Measurements from ENCODE around the genes ACVR2B and TTC21A.

- RAMPAGE, long total RNA: no peak
- RRBS: no CpG with 5 or more reads among the region's 4 CpGs
Observed at GRCh38 chr3:37341441-37341944, 98.4 kb downstream of the GOLGA4 start.

- RAMPAGE, long total RNA: no peak
- RRBS: no CpG with 5 or more reads among the region's 6 CpGs
Observed at GRCh38 chr3:37822626-37823161, 39.0 kb upstream of the CTDSPL start.

GRCh38 chr3:37898464-37899777, 37.2 kb downstream of the CTDSPL start:
- RAMPAGE, long total RNA: no peak
- RRBS: no CpG with 5 or more reads among the region's 5 CpGs

DNA sequence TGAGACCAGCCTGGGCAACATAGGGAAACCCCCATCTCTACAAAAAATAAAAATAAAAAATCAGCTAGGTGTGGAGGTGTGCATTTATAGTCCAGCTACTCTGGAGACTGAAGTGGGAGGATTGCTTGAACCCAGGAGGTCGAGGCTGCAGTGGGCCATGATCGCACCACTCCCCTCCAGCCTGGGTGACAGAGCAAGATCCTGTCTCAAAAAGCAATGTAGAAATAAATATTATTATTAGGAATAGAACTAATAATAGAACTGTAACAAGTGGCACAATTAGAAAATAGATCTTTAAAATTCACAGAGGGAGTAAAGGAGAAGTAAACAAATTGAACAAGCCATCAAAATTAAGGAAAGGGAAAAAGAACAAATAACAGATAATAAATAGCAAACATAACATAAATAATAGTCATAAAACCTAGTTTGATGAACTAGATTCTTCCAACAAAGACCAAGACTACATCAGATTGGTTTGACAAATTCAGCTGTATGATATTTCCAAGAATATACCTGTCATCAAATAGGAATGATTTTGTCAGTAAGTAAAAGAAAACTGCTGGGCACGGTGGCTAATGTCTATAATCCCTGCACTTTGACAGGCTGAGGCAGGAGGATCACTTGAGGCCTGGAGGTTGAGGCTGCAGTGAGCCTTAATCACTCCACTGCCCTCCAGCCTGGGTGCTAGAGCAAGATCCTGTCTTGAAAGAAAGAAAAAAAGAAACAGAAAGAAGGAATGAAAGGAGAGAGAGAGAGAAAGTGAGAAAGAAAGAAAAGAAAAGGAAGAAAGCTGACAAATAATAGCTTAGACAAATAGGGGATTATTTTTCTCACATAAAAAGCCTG, 38.9 kb upstream of the VILL start:
- RAMPAGE, long total RNA: no peak
- RRBS: no CpG with 5 or more reads among the region's 3 CpGs

DNA sequence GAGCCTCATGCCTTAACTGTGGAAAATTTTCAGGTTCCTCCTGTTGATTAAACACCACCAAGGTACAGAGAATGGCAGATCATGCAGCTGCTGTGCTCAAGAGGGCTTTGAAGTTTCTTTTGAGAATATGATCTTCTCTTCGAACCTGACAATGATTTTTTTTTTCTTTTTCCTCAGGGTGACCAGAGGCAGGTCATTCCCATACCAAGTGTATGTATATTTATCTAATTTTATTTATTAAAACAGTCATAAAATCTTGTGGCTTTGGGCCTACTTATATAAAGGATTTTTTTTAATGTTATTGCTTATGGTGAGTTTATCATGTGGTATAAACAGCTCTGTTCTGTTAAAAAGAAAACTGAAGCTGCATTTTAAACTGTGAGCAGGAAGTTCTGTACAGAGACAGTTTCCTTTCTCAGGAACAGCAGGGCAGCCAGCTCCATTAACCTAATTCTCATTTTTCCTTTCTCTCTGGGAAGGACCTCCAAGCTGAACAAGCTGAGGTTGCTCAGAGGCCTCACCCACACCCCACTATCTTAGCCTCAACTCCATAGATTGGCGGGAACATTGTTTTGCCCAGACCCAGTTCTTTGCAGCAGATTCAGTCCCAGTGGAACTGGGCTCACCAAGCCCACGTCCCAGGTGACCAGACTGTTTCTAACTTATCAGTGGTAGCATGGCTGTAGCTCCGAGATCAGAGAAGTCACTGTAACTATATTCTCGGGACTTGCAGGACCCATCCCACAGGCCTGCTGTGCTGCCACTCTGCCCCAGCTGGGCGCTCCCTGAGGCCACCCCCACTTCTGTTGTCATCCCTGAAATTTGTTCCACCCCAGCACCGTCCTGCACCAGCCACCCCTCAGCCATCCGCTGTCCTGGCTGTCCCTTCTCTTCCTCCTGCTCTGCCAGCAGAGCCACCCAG, 33.4 kb upstream of the VILL start:
- RAMPAGE, long total RNA: no peak
- RRBS: no CpG with 5 or more reads among the region's 8 CpGs

DNA sequence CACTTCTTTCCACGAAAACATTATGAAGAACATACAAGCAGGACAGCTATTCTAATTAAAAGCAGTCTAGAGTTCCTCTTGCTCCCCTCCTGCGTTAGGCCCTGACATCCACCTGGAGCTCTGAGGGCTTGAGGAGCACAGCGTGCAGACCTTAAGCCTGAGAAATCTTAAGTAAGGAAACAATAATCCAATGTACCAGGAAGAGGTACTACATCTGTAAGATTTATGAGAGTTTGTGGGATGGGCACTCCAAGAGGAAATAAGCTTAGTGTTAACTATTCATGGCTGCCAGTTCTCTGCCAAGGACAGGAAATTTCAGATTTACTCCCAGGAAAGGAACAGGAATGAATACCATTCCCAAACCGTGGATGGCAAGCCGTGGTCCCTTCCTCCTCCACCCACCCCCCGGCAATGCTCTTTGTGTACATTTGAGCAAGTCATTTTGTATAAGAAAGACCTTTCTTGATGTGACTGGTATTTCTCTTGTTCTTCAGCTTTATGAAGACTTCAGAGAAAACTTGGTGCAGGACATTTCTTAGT, 28.9 kb upstream of the VILL start:
- RAMPAGE, long total RNA: no peak
- RRBS: no CpG with 5 or more reads among the region's 6 CpGs

- RAMPAGE, long total RNA: no peak
- RRBS: no CpG with 5 or more reads among the region's 6 CpGs
Observed at GRCh38 chr3:37993341-37993762, 2.8 kb downstream of the VILL start.

DNA sequence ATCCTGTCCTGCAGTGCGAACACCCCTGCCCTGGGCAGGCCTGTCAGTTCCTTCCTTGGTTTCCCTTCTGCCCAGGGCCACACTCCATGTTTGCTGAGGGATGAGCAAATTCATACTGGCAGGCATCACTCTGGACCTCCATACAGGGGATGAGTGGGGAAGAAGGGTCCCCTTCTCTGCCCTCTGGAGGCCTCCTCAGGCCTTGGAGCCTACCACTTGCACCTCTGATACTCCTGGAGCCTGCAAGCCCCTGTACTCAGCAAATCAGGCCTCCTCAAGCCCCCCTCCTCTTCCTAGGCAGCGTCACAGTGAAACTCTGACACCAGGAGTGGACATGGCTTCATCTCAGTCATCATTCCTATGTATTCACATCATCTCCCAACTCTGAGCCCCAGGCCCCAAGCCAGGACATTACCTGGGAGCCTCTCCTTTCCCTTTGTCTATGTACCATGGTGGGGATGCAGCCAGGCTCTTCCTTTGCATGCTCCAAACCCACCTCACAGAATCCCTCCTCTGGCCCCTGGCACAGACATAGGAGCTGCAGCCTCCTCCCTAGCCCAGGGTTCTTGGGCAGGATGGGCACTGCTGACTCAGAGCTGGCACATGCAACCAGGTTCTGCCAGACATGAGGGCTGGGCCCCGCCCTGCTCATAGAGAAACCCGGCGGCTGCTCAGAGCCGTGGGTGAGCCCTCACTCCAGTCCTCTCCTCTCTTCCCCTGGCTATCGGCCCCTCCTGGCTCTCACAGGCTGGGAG, 1.6 kb upstream of the PLCD1 start:
- RAMPAGE, long total RNA: no peak
- RRBS: no CpG with 5 or more reads among the region's 7 CpGs

DNA sequence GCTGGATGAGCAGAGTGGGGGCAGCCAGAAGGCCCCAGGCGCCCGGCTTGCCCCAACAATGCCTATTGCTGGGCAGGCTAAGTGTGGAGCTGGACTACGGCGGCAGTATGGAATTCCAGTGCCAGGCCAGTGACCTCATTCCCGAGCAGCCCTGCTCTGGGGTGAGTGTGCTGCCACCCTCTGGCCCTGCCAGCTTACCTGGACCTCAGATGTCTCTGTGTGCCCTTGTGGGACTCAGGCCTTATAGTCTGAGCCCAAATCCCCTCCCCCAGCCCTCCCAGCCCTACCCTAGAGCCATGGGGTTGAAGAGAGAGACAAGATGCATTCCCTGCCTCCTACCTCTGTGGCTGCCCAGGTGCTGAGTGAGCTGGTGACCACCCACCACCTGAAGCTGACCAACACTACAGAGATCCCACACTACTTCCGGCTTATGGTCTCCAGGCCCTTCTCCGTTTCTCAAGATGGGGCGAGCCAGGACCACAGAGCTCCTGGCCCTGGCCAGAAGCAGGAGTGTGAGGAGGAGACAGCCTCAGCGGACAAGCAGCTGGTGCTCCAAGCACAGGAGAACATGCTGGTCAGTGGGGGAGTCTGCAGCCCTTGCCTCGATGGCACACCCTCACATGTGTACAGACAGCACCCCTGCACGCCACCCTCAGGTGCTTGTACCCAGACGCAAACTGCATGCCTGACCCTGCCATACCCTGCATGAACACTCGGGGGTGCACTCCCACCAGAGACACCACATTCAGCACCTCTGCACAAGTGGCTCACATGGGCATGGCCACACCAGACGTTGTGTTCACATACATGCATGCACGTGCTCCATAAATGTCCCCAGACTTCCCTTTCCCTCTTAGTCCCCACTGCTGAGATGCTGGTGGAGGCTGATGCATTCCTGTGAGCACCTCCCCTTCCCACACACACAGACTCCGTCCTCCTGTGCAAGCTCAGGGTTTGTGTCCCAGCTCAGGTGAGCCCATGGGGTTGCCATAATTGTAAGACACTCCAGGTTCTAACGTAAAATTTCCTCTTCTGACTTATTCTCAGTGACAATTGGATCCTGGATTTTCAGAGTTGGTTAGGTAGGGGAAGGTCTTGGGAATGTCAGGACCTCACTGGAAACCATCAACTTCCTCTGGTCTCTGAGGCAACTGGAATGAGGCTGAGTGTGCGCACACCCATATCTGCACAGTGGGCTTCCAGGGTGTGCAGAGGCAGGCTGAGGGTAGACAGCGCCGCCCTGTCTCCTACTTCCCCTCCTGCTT, 19.0 kb downstream of the ACAA1 start:
- RAMPAGE, long total RNA: no peak
- RRBS: no CpG with 5 or more reads among the region's 20 CpGs

GRCh38 chr3:38253822-38254596, 11.6 kb upstream of the SLC22A13 start:
- RAMPAGE, long total RNA: no peak
- RRBS: no CpG with 5 or more reads among the region's 6 CpGs

DNA sequence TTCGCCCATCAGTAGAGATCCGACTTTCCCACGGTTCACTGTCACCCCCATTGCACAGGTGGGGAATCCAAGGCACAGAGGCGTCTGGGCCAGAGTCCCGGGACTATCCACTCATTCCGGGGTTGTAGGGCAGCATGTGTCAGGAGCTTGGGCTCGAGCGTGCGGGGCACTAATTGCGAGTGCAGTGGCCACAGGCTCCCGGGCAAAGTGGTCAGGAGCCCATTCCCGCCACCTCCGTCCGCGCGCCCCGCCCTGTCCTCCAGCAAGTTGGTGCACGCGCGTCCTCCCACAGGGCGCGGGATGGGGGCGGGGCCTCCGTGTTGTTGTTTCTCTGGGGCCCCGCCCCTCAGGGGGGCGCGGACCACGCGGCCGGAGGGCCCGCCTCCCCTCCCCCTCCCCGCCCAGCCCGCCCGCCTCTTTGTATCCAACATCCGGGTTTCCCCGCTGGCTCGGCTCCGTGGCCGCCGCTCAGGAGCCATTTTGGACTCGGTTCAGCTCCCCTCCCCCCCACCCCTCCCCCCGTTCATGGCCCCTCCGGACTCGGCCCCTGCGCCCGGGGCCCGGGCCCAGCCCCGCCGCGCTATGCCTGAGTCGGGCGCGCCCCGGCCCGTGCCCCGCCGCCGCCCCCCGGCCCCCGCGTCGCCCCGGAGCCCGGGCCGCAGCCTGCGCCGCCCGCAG, at the start of gene ACVR2B:
Gene ACVR2B, plus strand, starts transcription at position 447 of the 678 bp plus-strand sequence.
- RAMPAGE, long total RNA: no peak
- RRBS: 2% methylated on average over 25 of the region's 68 CpGs

DNA sequence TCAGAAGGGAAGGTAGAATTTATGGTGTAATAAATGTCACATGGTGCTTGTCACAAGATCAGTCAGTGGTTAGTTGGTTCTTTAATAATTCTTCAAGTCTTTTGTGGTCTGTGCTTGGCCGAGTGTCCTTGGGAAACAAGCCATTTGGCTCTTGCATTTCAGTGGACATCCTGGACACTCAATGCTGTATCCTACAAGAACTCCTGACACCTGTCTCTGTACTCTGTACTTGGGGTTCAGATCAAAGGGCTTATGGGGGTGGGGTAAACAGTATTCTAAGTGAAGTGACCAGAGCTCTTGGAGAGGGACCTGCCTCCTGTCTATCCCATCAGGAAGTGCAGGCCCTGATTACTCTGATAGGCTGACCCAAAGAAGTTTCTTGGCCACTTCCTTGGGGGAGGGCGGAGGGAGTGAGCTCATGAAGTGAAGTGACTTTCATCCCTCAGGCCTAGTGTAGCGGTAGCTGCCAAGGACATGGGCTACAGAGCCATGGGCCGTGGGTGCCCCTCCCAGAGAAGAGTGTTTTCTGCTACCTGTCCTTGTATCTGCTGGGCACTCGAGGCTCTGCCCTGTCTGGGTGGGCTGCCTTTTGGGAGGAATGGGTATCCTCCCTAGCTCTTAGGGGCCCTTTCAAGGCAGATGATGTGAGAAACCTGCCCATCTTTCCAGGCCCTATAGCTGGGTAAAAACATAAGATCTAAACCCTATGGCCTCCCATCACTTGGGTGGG, 3.9 kb downstream of the ACVR2B start:
- RAMPAGE, long total RNA: no peak
- RRBS: no CpG with 5 or more reads among the region's 5 CpGs

DNA sequence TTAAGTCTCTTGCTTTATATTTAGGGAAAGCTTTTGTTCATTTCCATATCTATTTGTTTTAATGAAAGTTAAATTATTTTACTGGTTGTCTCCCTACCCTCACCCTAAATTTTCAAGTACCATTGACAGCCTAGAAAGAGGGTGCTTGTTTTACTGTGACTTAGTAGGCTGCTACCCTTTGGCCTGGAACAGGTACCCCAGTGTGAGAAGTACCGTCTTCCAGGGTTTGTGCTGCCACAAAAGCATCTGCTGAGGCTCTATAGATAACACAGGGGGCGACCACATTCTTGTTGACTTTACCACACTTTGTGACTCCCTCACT, 23.4 kb downstream of the EXOG start:
- RAMPAGE, long total RNA: no peak
- RRBS: no CpG with 5 or more reads among the region's 2 CpGs

- RAMPAGE, long total RNA: no peak
- RRBS: no CpG with 5 or more reads among the region's 14 CpGs
Observed at GRCh38 chr3:38533106-38533823, 37.1 kb downstream of the EXOG start.

- RAMPAGE, long total RNA: no peak
- RRBS: no CpG with 5 or more reads among the region's 9 CpGs
Observed at GRCh38 chr3:39052649-39052928, 773 bp downstream of the WDR48 start.

DNA sequence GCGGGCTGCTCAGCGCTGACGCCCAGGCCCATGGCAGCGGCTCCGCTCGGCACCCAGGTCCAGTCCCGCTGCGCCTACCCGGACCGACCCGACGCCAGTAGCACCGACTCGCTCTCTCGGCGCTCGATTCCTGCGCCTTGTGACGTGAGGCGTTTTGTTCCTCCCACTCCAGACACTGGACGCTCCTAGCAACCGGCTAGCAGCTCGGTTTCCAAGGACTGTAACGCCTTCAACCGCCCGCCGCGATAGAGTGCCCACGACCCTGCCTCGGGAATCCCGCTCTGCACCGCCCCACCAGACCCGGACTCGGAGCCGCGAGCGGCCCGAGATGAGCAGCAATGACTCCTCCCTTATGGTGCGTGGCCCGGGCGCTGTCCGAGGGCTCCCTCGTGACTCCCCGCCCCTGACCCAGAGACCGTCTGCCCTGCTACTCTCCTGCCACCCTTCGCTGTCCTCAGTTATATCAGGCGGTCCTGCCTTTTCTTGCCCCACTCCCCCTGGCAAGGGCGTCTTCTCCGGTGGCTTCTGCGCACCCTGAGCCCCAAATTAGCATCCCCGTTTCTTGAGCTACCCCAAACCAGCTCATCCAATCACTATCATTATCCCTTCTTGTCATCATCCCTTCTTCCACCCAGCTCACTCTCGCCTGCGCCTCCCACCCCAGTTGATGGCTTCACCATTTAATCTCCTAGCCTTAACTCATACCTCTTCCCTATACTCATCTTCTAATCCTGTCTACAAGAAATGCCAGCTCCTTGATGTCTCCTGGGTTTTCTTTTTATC, at the start of gene TTC21A:
Gene TTC21A, plus strand, starts transcription at position 171 of the 783 bp plus-strand sequence.
- RAMPAGE, long total RNA: no peak
- RRBS: under 1% methylated on average over 15 of the region's 53 CpGs

- RAMPAGE, long total RNA: no peak
- RRBS: 5% methylated on average over 7 of the region's 17 CpGs
Observed at GRCh38 chr3:39154385-39155107, 1.2 kb upstream of the CSRNP1 start.

- RAMPAGE, long total RNA: no peak
- RRBS: no CpG with 5 or more reads among the region's 43 CpGs
Observed at GRCh38 chr3:39177136-39178395, 14.8 kb downstream of the XIRP1 start.

GRCh38 chr3:39415095-39415839, 8.7 kb downstream of the RPSA start:
- RAMPAGE, long total RNA: no peak
- RRBS: no CpG with 5 or more reads among the region's 5 CpGs

DNA sequence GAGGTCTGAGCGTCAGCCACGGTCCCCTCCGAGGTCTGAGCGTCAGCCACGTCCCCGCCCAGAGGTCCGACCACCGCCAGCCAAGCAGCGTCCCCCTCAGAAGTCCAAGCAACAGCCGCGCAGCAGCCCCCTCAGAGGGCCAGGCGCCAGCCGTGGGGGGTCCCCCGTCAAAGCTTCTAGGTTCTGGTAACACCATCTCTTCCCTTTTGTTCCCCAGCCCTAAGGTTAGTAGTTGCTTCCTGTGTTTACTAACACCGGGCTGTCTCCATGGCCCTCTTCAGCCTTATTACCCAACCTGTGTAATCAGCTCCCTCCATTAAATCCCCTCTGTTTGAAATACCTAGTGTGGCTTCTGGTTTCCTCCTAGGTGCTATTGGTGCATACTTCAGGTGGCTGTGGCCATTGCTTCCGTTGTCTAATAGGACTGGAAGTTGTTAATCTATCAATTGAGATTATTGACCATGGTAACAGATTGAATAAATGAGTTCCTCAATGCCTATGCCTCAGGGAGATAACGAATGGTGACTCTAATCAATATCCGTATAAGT, 35.3 kb downstream of the MOBP start:
- RAMPAGE, long total RNA: no peak
- RRBS: no CpG with 5 or more reads among the region's 18 CpGs